SUDHL5 (cell line): ENCODE results near the genes ERCC6L and FGF16.

GRCh38 chrX:72238400-72239564, at the start of gene ERCC6L:
Gene ERCC6L (minus strand): TSS chrX:72239027.
- PRO-cap, result bidirectional peak, plus-strand start at chrX:72238751, minus-strand start at chrX:72238709; bidirectional peak, plus-strand start at chrX:72239170, minus-strand start at chrX:72239027

GRCh38 chrX:72337921-72338442, 32.3 kb upstream of the CITED1 start:
- PRO-cap, result no peak

GRCh38 chrX:72349484-72350102, 43.9 kb upstream of the CITED1 start:
- PRO-cap, result no peak

DNA sequence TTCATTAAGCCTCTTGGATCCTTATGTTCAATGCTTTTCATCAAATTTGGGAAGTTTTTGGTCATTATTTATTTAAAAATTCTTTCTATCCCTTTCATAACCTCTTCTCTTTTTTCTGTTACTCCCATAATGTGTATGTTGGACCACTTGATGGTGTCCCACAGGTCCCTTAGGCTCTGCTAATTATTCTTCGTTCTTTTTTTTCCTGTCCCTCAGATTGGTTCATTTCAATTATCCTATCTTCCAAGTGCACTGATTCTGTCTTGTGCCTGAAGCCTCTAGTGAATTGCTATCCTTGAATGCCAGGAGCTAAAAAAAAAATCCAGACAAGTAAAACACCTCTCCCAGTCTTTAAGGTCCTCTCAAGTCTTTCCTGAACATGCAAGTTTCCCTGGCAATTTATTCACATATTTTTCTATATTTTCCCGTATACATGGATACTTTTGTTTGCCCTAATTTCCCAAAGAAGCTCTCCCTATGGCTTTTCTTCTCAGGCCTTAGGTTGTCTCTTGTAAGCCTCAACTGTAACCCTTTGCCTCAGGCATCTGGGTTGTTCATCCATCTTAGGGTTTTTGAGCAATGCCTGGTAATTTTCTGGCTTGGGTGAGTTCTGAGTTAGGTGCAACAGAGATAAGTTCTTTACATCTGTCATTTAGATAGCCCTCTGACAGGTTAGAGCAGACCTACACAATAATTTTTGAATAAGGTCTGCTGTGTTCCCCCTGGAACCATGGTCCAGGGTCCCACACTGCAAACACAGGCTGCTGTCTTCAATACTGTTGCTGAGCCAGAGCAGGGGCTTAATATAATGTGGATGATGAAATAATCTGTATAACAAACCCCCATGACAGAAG, 116.7 kb upstream of the CITED1 start:
- PRO-cap, result no peak

GRCh38 chrX:72912749-72913001, 260 bp downstream of the FAM236C start:
- PRO-cap, result no peak

- PRO-cap, result no peak
Observed at GRCh38 chrX:73826447-73826960, 263.5 kb downstream of the CHIC1 start.

GRCh38 chrX:73844921-73845970, 282.2 kb downstream of the CHIC1 start:
- PRO-cap, result no peak

- PRO-cap, result no peak
Observed at GRCh38 chrX:73940824-73941013, 363.3 kb upstream of the ZCCHC13 start.

- PRO-cap, result no peak
Observed at GRCh38 chrX:73963590-73964330, 340.2 kb upstream of the ZCCHC13 start.

DNA sequence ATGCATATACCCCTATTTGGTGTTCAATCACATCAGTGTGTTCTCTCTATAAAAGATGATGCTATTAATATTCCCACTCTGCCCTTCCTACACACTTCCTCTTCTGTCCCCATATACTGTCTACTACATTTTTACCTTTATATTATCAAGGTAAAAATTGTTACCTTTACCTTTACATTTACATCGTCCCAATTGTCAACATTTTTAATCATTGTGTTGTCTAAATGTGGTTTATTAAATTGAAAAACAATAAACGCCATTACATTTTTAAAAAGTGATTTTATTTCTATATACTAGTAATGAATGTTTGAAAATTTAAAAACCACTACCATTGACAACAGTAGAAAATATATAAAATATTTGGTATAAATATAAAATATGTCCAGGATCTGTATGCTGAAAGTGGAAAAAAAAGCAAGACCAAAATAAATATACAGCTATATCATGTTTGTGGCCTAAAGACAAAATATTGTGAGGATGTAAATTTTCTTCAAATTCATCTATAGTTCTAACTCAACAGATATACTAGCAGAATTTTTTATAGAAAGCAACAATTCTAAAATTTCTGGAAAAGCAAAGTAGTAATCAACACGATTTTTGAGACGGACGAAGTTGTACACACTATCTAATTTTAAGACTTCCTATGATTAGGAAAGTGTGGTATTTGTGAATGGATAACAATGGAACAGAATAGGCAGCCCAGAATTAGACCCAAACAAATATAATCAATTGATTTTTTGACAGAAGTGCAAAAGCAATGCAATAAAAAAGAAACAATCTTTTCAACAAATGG, 94.1 kb upstream of the ZCCHC13 start:
- PRO-cap, result no peak

DNA sequence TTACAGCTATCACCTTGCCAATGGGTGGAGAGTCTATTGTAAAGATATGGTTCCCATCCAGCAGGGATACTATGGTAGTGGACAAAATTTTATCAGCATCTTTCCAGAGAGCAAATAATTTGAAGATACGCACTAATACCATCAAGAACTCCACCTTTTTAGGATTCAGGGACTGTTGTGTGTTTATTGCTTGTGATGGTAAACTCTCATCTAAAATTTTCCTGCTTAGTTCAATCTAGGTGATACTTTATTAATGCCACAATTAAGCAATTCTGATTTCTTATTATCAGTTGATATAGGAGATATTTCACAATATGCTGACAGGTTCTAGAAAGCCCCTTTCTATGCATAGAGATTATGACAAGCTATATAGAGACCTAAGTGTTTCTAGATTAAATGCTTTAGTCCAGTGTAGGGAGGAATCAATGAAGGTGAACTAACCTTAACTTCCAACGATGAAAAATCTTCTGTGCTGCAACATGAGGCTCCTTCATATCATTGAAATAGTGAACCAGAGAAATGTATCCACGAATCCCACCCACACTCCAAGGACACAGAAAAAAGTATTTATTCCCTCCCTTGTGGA, 65.9 kb upstream of the ZCCHC13 start:
- PRO-cap, result no peak

DNA sequence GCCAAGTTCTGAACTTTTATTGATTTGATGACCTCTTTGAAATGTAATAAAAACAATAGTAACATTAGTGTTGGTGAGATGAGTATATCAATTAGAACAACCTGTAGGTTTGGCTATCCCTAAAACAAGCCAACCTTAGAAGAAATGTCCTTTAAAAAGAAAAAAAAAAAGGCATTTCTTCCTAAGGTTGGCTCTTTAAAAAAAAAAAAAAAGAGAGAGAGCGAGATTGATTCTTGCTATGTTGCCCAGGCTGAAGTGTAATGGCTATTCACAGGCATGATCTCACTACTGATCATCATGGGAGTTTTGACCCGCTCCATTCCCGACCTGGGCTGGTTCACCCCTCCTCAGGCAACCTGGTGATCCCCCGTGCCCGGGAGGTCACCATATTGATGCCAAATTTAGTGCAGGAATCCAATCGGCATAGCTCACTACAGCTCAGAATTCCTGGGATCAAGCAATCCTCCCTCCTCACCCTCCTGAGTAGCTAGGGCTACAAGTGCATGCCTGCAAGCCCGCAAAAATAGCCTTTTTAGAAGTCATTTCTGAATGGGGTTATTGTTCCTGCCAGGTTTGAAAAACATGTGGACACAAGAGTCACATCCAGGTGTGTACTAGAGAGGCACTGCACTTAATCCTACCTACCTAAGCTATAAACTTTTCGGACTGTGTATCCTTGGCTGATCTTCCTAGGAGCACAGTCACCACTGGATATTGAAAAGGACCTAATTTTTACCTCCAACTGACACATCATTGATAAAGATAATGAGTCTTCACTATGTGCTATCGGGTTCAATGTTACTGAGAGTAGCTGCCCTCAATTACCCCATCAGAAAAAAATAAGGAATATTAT, 61.4 kb upstream of the ZCCHC13 start:
- PRO-cap, result no peak

DNA sequence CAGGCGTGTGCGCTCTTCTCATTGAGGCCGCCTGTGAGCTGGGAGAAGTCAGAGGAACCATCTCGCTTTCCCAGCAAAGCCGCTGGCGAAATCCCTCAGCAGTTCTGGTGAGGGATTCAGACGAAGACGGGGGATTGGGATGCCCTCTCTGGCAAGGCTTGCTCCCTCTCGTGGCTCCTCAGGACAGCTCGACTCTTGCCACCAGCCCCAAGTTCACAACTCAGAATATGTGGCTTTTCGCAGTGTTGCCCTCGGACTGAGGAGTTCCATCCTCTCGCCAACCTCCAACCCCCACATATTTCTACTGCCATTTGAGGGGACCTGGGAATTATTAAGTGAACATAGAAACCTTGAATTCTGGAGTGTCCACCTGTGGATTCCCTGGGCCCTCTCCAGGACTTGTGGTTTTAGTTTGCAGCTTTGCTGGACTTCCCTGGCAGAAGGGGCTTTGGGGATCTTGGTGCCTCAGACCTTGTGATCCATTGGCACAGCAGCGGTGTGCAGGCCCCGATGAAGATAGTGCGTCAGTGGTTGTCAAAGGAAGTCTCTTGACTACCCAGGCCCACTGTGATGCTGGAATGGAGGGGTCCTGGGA, 1.9 kb downstream of the SLC16A2 start:
- PRO-cap, result no peak

DNA sequence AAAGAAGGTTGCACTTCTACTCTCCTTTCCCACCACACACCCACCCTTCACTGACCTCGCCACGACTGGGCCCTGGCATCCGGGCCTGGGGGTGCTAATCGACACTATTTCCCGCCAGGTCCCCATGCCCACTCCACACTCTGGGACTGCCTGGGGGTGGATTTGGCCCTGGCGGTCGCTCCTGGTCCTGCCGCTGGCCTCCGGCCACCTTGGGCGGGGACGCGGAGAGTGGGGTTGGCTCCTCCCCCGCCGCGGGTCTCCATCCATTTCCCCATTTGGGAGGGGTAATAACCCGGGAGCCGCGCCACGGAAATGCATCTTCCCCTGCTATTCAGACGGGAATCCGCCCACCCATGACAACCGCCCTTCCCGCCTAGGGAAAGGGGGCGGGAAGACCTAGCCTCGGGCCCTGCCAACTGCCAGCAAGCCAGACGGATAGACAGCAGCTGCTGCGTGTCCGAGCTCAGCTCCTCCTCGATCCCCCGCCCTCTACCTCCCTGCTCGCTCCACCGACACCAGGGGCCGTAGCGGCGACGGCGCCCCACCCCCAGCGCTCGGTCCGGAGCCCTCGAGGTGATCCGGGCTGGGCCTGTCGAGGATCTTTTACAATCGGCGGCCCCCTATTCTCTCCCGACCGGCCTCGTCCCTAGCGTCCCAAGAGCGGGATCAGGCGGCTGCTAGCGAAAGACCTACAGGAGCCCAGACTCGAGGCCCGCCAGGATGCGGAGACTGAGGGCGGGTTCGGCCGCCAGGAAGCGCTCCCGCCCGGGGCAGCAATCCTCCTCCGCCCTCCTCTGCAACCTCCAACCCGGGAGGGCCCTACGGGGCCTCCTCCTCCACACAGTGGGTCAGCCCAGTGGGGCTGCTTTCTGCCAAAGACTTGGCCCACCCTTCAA, 78.0 kb downstream of the RLIM start:
- PRO-cap, result no peak

GRCh38 chrX:74923932-74924417, 1.3 kb downstream of the NEXMIF start:
- PRO-cap, result no peak

GRCh38 chrX:74924418-74925180, 653 bp downstream of the NEXMIF start:
- PRO-cap, result no peak

- PRO-cap, result no peak
Observed at GRCh38 chrX:75744469-75744825, 40.6 kb downstream of the MAGEE2 start.

DNA sequence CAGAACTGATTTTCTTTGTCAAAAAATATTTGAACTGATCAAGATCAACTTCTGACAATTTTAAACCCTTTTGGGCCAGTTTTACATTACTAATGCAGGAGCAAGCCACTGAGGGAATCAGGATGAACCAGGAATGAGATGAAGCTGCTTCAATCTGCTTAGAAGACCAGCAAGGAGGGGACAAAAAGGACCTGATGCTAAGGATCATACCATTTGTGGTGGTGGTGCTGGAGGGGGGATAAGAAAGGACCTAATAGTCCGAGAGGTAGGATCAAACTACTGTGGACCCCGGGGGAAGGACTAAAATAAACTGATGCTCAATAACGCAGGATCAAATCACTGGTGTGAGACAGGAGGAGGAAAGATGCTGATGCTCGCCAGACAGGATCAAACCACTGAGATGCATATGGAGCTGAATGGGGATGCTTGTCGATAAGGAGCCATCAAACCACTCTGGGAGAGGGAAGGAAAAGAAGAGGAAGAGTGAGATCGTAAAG, 432.8 kb upstream of the FGF16 start:
- PRO-cap, result no peak

- PRO-cap, result bidirectional peak, plus-strand start at chrX:77447389, minus-strand start at chrX:77447089; bidirectional peak, plus-strand start at chrX:77447520, minus-strand start at chrX:77447528
Observed at GRCh38 chrX:77446850-77447845, at the start of gene FGF16. Gene FGF16 (plus strand): TSS chrX:77447389.

GRCh38 chrX:77656335-77656779, 129.7 kb downstream of the ATRX start:
- PRO-cap, result no peak